Gastroesophageal sphincter (tissue), 4 donors: ENCODE data around the gene NPC2.

- PRO-cap: no peak
- RAMPAGE, long total RNA, 4 experiments: no peak in any of the 4 experiments
Measured at GRCh38 chr14:73725387-73726507, 11.6 kb upstream of the PNMA1 start.

DNA sequence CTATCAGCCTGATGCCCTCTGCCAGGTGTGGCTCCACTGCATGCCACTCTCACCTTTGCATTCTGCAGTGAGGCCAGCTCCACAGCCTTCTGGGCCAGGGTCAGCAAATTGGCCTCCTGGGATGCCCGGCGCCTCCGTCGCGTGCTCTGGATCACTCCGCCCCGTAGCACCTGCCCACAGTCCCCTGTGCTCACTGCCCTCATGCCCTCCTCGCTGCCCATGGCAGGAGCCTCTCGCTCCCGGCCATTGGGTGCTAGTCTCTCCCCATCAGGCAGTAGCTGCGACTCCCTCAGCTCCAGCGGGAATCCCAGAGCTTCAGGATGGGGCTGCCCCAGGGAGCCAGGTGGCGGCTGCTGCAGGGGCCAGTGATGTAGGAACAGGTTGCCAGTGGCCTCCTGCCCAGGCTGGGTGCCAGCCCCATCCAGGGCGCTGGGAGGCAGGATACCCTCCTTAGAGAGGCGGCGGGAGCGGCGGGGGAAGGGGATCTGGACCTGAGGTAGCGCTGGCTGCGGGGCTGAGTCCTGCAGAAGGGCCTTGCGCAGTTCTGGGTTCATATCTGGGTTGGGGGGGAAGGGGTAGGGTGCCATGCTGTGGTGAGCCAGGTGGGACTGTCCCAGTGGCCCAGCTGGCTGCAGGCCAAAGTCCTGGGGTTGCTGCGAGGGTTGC lies 21.5 kb downstream of the MIDEAS start:
- PRO-cap: no peak
- RAMPAGE, long total RNA, 4 experiments: no peak in any of the 4 experiments

DNA sequence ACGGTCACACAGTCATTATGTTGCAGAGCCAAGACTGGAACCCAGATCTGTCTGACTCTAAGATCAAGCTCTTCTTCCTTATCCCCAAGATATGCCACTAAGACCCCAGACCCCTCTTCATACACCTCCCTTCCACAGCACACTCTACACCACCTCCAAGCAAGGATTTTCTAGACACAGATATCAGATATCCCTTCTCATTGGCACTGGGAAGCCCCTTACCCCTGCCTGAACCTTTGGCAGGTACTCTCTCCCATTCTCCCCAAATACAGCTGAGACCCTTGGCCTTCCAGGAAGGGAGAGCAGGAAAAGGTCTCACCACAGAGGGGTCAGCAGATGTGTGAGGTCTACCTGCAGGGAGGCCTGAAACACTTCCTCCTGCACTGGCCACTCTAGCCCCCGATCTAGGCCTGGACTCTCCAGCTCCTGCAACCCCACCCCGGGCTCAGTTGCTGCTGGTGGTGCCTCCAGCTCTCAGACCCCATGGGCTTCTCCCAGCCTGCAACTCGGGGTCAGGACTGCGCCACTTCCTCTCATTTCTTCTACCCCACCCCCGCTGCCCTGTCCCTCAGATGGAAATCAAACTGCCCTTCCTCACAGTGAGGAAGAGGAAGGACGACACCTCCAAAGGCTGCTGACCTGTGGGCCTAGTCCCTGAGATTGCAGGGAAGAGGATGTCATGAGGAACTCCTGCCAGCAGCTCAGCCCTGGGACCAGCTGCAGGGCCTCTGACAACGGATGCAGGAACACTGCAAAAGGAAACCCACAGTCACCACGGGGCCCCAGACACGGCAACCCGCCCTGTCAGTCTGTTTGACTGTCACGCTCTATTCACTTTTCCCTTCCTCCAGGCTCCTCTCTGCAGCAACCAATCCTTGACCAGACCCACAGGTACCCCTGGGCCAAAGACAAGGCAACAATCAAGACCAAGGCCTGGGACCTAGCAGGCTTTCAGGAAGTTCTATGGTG lies 16.8 kb downstream of the MIDEAS start:
- PRO-cap: no peak
- RAMPAGE, long total RNA, 4 experiments: no peak in any of the 4 experiments

DNA sequence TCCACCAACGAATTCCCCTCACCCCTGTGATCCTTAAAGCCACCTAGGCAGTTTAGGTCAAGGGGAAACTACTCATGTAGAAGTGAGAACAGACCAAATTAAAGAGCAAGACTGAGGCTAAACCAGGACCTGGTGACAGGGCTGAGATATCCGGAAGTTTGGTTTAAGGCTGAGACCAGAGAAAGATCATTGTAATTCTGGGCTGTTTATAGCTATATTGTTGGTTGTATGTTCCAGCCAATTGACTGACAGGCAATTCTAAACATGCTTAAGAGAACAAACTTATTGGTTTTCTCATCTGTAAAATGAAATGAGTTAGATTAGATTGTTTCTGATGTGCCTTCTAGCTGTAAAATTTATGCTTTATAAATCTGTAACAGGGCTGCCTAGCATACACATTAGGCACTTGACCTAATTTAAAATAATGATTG lies 37.5 kb upstream of the MIDEAS start:
- PRO-cap: no peak
- RAMPAGE, long total RNA, 4 experiments: no peak in any of the 4 experiments

DNA sequence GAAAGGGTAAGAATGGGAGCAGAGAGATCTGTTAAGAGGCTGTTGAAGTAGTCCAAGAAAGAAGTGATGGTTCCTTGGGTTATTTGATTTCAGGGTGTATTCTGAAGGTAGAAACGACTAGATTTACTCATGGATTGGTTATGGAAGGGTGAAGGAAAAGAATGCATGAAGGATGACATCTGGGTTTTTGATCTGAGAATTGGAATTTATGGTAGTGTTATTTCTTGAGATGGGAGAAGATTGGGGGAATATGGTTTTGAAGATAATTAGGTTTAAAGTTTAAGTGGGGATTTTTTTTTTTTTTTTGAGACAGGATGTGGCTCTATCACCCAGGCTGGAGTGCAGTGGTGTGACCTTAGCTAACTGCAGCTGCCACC lies 4.3 kb downstream of the LIN52 start:
- PRO-cap: no peak
- RAMPAGE, long total RNA, 4 experiments: no peak in any of the 4 experiments

GRCh38 chr14:74141740-74142104 lies 57.0 kb downstream of the LIN52 start:
- PRO-cap: unidirectional peak, minus-strand start at chr14:74141832
- RAMPAGE, long total RNA, 4 experiments: no peak in any of the 4 experiments

- PRO-cap: unidirectional peak, plus-strand start at chr14:74302272
- RAMPAGE, long total RNA, 4 experiments: no peak in any of the 4 experiments
Measured at GRCh38 chr14:74301671-74302332, 932 bp downstream of the ABCD4 start.

GRCh38 chr14:74402726-74403306 lies 23.2 kb downstream of the SYNDIG1L start:
- PRO-cap: no peak
- RAMPAGE, long total RNA, 4 experiments: no peak in any of the 4 experiments

DNA sequence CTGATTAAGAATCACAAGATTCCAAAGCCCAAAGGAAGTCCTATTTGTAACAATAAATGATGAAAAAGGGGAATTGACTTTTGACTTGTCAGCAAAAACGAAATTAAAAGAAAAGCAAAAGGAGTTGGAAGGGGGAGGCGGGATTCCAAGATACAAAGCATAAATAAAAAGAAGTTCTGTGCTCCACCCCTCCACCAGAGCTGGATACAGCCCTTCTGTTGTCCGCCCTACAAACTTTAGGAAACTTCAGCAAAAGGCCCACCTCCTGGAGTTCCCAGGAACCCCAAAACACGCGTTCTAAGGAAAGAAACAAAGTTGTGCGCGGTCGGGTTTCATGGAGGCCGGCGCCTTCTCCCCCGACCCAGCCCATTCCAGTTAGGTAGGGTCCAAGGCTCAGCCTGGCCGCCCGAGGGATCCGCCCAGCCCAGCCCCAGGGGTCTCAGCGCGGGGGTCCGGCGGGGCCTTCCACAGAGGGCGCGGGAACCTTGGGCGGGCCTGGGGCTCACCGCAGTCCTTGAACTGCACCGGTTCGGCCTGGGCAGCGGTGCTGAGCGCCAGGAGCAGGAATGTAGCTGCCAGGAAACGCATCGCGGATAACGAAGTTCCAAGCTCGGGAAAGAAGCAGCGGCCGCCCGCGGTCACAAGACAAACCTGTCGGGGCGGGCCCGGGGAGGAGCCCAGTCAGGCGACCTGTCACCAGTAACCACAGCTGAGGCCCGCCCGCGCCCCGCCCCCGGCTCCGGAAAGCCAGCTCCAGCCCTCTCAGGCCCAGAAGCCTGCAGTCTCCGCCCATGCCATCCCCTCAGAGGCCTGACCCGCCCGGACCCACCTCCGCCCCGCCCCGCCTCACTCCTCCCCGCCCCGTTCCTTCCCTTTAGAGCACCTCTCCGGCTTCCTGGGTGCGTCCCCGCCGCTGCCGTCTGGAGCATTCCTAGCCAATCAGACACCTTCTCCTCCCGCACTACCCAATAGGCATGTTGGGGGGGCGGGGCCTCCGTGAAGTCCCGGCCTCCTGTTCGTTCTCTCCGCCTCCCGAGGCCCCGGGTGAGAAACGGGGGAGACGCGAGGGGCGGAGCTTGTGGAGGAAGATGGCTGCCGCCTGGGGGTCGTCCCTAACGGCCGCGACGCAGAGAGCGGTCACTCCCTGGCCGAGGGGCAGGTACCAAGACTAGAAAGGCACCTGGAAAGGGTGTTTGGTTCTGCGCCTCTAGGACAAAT lies at the start of gene NPC2:
Gene NPC2, minus strand, starts transcription at position 619 of the 1,218 bp plus-strand sequence.
- PRO-cap: unidirectional peak, minus-strand start at position 568 of the sequence; bidirectional peak, plus-strand start at position 1,079 of the sequence, minus-strand start at position 787 of the sequence
- RAMPAGE, long total RNA, 4 experiments: start-site peak on the plus strand in 4 of 4 experiments, centred at positions 1,075 to 1,079 of the sequence, 120 to 630 reads per replicate; start-site peak on the minus strand in 4 of 4 experiments, centred at positions 616 to 678 of the sequence, 443 to 1,114 reads per replicate

DNA sequence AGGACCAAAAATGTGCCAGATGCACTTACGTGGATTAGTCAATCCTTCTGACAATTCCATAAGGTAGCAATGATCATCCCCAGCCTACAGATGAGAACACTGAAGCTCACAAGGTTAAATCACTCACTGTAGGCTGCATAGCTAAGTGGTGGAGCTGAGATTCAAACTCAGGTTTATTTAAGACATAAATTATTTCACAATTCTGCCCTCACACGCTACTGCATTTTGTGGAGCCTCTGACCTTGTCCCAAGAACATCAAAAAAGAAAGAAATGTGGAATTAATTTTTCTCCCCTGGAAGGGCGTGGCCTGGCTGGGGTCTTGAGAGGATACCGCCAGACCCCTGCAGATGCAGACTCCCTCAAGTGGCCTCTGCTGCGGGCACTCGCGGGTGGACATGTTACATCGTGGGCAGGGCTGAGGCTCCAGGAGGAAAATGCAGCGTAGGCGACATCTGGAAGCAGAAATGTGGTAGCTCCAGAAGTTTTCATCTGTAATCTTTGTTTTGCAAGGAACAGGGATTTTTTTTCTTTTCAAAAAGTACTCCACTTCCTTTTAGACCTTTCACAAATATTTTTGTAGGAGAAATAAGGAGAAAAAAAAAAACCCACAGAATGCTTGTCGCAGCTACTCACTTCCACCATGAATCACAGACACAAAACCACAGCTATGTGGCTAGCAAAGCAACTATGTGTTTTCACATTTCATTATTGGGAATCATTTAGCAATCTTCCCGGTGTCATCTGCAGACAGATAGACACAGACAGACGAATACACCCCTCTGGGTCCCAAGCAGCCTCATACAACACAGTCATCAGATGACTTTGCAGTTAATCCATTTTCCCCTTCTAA lies 40.4 kb downstream of the LTBP2 start:
- PRO-cap: no peak
- RAMPAGE, long total RNA, 4 experiments: start-site peak on the minus strand in 1 of 4 experiments, centred at position 596 of the sequence, 5 reads per replicate

DNA sequence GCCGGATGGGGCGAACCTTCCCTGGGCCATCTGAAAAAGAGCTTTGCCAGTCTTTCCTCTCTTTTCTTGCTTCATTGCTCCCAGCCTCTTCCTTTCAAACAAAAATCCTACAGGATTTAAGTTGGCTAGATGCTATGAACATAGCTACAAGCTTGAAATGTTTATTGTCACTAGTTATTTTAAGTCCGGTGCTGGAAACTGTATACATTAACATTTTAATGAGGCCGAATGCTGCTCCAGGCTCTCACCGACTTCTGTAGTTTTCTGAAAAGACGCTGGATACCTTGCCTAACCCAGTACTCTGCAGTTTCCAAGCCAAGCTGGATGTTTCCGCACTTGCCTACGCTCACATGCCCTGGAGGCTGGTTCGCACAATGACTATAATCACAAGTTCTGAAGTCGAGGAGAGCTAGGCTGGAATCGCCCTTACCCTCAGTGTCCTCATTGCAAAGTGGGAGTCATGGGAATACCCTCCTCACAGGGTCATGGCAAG lies 39.2 kb downstream of the LTBP2 start:
- PRO-cap: bidirectional peak, plus-strand start at position 387 of the sequence, minus-strand start at position 266 of the sequence
- RAMPAGE, long total RNA, 4 experiments: no peak in any of the 4 experiments

- PRO-cap: no peak
- RAMPAGE, long total RNA, 4 experiments: no peak in any of the 4 experiments
Measured at GRCh38 chr14:74652712-74653484, 40.9 kb upstream of the LTBP2 start.

DNA sequence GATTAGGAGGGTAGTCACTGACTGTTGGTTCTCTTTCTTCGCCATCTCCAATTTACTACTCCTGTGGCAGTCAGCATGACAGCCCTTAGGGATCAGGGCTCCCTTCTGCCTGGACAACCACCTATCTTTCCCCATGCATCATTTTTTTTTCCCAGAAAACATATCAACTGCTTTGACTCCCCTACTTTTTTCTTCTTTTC lies 48.7 kb downstream of the AREL1 start:
- PRO-cap: no peak
- RAMPAGE, long total RNA, 4 experiments: no peak in any of the 4 experiments

- PRO-cap: bidirectional peak, plus-strand start at chr14:74941854, minus-strand start at chr14:74941772
- RAMPAGE, long total RNA, 4 experiments: no peak in any of the 4 experiments
Measured at GRCh38 chr14:74941545-74942096, 13.8 kb downstream of the PGF start.

DNA sequence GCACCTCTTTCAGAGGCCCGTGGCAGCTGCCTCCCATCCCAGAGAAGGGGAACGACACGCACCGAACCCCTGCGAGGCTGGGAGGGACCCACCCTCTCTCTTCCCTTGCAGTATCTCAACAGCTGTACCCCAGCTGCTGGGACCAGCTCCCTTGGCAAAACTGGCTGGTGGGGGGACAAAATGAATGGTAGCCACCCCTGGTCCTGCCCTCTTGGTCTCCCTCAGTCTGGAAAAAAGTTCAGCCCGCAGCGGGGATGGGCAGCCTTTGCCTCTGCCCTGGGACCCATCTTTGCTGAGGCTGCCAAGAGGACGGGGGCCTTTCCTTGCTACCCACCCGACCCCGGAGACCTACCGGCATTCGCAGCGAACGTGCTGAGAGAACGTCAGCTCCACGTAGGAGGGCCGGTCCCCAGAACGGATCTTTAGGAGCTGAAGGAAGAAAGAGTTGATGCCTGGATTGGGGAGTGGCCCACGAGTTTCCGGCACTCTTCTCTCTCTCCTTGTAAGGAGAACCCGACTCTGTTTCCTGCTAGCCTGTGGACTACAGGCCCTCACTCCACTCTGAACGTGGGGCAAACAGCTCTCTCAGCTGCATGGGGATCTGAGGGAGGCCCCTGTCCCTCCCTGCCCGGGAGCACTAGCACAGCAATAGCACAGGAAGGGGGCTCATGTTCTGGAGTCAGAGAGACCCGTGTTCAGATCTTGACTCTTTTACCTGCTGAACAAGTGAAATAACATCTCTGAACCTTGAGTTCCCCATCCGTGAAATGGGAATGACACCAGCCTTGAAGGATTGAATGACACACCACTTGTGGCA lies 7.0 kb downstream of the PGF start:
- PRO-cap: no peak
- RAMPAGE, long total RNA, 4 experiments: start-site peak on the minus strand in 1 of 4 experiments, centred at position 433 of the sequence, 11 reads per replicate

- PRO-cap: no peak
- RAMPAGE, long total RNA, 4 experiments: no peak in any of the 4 experiments
Measured at GRCh38 chr14:75229977-75231018, 48.3 kb upstream of the FOS start.

- PRO-cap: bidirectional peak, plus-strand start at chr14:75279649, minus-strand start at chr14:75279381
- RAMPAGE, long total RNA, 4 experiments: no peak in any of the 4 experiments
Measured at GRCh38 chr14:75279235-75279761, 670 bp downstream of the FOS start.

DNA sequence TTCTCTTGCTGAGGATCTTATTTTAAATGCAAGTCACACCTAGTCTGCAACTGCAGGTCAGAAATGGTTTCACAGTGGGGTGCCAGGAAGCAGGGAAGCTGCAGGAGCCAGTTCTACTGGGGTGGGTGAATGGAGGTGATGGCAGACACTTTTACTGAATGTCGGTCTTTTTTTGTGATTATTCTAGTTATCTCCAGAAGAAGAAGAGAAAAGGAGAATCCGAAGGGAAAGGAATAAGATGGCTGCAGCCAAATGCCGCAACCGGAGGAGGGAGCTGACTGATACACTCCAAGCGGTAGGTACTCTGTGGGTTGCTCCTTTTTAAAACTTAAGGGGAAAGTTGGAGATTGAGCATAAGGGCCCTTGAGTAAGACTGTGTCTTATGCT lies 1.7 kb downstream of the FOS start:
- PRO-cap: no peak
- RAMPAGE, long total RNA, 4 experiments: no peak in any of the 4 experiments

DNA sequence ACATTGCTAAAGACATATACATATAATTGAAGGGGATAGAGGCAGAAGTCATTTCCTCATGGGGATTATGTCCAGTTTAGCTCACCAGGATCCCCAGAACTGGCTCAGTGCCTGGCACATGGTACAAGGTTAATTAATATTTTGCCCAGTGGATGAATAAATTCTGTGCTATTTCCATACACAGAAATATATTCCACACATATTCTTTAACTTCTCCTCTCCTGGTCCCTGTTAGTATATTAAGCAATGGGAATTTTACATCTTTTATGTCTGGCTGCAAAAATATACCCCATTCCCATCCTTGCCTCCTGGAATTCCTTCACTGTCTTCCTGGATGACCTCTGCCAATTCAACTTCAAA lies 6.7 kb downstream of the FOS start:
- PRO-cap: no peak
- RAMPAGE, long total RNA, 4 experiments: no peak in any of the 4 experiments

DNA sequence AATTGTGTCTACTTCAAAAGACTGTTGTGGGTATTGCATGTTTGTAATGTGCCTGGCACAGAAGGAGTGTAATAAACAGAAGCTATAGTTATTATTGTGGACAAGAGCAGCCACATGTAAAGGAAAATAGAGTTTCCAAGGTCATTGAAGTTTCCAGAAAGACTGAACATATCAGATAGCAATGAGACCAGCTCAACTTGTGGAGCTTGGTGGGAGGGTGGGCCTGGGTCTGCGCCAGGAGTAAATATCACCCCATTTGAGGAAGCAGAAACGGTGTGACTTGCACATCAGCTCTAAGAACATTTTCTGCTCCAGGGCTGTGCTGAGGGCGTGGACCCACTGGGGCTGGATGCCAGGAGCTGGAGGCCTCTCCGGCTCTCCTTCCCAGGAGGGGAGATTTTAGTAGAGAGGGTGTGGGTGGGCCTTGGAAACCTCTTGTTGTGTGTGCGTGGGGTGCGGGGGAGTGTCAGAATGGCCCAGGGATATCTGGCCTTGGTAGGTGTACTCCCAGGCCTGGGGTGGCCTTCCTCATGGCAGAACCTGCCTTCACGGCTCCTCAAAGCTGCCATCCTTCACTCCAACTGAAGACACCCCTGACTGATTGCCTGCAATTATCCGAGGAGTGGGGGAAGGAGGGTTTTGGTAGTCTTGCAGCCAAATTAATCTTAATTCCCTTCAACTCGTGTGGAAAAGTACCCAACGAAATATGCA lies 19.9 kb downstream of the FOS start:
- PRO-cap: bidirectional peak, plus-strand start outside the sequence, minus-strand start at position 583 of the sequence
- RAMPAGE, long total RNA, 4 experiments: no peak in any of the 4 experiments